CMK (cell line): ENCODE results near the genes PSME1, RNF31, GMPR2 and NFATC4.

- RRBS, result no CpG with 5 or more reads among the region's 6 CpGs
These were observed 3.5 kb downstream of the ZFHX2 start for GRCh38 chr14:23547897-23548698.

- RRBS, result no CpG with 5 or more reads among the region's 8 CpGs
These were observed 9.8 kb downstream of the DHRS2 start for GRCh38 chr14:23646023-23646369.

GRCh38 chr14:24113820-24114547 is 593 bp upstream of the DCAF11 start:
- RRBS, result 1% methylated on average over 20 of the region's 42 CpGs

GRCh38 chr14:24122884-24123396 is 7.5 kb upstream of the FITM1 start:
- RRBS, result no CpG with 5 or more reads among the region's 8 CpGs

GRCh38 chr14:24124229-24124599 is 6.2 kb upstream of the FITM1 start:
- RRBS, result no CpG with 5 or more reads among the region's 7 CpGs

DNA sequence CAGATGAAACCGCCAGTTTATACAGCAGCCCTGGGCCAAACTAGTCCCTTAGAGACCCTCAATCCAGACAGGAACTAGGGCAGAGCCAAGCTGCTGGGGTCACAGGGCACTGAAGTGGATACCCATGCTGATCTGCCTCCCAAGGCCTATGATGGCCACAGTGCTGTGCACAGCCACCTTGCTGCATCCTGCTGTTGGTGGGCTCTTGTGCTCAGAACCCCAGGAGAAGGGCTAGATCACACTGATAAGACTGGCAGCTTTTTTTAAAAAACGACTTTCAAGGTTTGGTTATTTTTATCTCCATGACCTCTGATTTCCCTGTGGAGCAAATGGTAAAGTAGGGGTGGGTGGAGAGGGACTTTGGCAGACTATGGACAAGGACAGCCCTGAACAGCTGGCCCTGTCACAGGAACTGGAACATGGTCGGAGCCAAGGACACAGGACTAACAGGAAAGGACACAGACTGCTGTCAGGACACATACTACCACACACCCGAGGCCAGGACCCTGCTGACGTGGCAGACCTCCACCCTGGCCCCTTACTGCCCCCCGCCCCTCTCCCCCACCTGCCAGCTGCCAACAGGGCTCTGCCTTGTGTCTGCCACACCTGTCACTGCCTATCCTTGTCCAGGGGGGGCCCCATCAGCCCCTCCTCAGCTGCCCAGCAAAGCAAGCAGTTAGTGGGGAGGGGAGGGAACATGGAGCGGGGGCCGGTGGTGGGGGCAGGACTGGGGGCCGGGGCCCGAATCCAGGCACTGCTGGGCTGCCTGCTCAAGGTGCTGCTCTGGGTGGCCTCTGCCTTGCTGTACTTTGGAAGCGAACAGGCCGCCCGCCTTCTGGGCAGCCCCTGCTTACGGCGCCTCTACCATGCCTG is 644 bp downstream of the FITM1 start:
- RRBS, result no CpG with 5 or more reads among the region's 15 CpGs

- RRBS, result 1% methylated on average over 8 of the region's 59 CpGs
These were observed at the start of gene PSME1 for GRCh38 chr14:24135266-24136315. Gene PSME1 (plus strand): TSS chr14:24136194.

DNA sequence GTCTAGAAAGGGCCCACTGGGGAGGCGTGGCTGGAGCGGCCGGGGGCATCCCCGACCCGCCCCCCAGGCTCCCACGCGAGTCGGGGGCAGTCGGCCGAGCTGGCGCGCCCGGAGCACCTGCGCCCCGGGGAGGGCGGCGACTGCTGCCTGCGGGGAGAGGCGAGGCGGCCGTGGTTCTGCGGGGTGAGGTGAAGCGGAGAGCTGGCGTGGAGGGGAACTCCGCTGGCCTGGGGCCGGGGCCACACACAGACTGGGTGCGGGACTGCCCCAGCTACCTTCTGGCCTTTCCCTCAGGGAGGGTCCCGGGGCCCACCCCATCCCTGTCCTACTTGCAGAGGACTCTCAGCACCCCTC is 299 bp downstream of the PSME1 start:
- RRBS, result 2% methylated on average over 22 of the region's 28 CpGs

- RRBS, result no CpG with 5 or more reads among the region's 4 CpGs
These were observed 252 bp downstream of the PSME2 start for GRCh38 chr14:24146256-24146460.

- RRBS, result 1% methylated on average over 32 of the region's 45 CpGs
These were observed at the start of gene RNF31 for GRCh38 chr14:24147416-24147901. Gene RNF31 (plus strand): TSS chr14:24147498.

DNA sequence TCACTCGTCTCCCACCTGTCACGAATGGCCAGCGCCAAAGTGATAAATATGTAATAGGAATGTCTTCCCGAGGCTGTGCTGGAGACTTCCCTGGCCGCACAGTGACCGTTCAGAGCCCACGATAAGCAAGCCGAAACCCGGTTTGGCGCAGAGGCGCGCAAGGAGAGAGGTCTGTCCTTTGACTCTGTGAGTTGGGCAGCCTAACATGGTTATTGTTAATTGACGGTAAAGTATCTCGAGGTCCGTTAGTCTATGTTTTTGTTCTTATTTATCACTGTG is 842 bp upstream of the TM9SF1 start:
- RRBS, result no CpG with 5 or more reads among the region's 15 CpGs

DNA sequence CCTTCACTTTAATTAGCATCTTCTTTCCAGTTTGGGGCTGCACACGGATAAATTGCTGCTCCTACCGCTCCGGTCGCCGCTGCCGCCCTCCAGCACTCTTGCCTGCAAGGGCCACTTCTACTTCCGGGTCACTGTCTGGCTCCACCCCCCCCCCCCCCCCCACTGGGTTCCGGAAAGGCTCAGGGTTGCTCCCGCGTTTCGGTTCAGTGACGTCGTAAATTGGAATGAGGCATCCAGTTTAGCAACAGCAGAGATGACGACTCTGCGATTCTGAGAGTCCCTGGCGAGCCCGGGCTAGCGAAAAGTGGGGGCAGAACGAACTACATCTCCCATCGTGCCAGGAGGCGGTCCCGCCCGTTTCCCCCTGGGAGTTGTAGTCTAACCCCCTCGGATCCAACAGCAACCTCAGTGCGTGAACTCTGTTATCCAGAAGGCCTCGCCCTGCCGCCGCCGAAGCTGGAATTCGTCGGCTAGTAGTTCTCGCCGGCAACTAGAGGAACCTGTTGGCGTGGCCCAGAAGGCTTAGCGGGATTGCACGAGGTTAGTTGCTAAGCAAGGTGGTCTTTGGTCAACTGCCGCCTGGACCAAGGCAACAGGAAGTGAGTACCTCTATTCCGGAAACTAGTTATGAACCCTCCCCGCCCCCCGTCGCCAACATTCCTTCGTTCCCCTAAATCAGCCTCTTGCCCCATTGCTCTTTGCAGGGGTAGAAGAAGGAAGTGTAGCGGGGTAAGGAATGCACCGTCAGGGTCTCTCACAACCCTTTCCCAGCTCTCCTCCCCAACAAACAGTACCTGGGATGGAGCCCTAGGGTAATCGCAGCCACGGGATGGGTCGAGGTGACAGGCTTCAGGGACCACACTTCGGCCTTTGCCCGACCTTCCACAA is at the start of gene GMPR2:
GMPR2 (plus strand) TSS at position 681 of the 888 bp plus-strand sequence.
- RRBS, result 1% methylated on average over 9 of the region's 49 CpGs

GRCh38 chr14:24268547-24269351 is 2.6 kb downstream of the RABGGTA start:
- RRBS, result no CpG with 5 or more reads among the region's 13 CpGs

- RRBS, result 1% methylated on average over 13 of the region's 28 CpGs
These were observed 556 bp downstream of the RABGGTA start for GRCh38 chr14:24270679-24271403.

GRCh38 chr14:24314401-24315069 is 3.2 kb downstream of the LTB4R start:
- RRBS, result no CpG with 5 or more reads among the region's 4 CpGs

GRCh38 chr14:24366546-24367271 is 1.3 kb upstream of the NFATC4 start:
- RRBS, result 2% methylated on average over 25 of the region's 45 CpGs

- RRBS, result no CpG with 5 or more reads among the region's 16 CpGs
These were observed at the start of gene NFATC4 for GRCh38 chr14:24367755-24368313. Gene NFATC4 (plus strand): TSS chr14:24368184.

DNA sequence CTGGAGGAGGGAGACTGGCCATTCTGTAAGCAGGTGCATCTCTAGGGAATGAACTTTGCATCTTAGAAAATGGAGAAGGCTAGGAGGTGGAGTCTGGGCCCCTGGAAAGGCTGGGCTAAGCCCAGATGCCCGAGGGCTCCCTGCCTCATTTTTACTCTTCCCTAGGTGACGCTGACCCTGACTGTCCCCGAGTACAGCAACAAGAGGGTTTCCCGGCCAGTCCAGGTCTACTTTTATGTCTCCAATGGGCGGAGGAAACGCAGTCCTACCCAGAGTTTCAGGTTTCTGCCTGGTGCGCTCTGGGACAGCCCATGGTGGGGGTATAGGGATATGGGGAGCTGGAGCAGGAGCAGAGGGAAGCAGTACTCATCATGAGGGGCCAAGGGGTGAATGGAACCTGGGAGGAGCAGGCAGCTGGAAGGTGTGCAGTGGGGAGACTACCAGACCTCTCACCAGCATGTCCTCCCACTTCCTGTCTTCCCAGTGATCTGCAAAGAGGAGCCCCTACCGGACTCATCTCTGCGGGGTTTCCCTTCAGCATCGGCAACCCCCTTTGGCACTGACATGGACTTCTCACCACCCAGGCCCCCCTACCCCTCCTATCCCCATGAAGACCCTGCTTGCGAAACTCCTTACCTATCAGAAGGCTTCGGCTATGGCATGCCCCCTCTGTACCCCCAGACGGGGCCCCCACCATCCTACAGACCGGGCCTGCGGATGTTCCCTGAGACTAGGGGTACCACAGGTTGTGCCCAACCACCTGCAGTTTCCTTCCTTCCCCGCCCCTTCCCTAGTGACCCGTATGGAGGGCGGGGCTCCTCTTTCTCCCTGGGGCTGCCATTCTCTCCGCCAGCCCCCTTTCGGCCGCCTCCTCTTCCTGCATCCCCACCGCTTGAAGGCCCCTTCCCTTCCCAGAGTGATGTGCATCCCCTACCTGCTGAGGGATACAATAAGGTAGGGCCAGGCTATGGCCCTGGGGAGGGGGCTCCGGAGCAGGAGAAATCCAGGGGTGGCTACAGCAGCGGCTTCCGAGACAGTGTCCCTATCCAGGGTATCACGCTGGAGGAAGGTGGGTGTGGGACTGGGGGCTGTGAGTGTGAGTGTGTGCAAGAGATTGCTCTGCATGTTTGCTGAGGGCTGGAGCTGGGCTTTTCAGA is 8.2 kb downstream of the NFATC4 start:
- RRBS, result no CpG with 5 or more reads among the region's 26 CpGs

GRCh38 chr14:24380298-24380520 is 12.2 kb downstream of the NFATC4 start:
- RRBS, result no CpG with 5 or more reads among the region's 4 CpGs

DNA sequence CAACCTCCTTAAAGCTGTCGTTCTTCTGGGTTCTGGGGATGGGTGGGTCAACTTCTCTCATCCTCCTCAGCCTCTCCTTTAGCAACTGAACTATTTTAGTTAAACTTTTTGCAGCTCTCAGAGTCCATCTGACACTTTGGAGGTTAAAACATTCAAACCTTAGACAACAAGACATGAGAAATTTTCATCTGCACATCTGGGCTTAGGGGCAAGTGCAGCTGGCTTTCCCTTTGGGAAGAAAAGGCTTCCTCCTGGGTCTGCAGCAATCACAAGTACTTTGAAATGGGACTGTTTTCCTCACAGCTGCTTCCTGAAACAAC is 16.0 kb upstream of the SDR39U1 start:
- RRBS, result no CpG with 5 or more reads among the region's 1 CpG